Ascending aorta (tissue), 1 donor: ENCODE data around the gene EDN1.

- PRO-cap = no peak
These were observed 31.3 kb upstream of the ADTRP start for GRCh38 chr6:11809810-11810419.

- PRO-cap = no peak
These were observed 80.8 kb upstream of the HIVEP1 start for GRCh38 chr6:11931008-11931971.

GRCh38 chr6:11975314-11976009 is 36.6 kb upstream of the HIVEP1 start:
- PRO-cap = no peak

- PRO-cap = no peak
These were observed 3.1 kb upstream of the HIVEP1 start for GRCh38 chr6:12008958-12009465.

DNA sequence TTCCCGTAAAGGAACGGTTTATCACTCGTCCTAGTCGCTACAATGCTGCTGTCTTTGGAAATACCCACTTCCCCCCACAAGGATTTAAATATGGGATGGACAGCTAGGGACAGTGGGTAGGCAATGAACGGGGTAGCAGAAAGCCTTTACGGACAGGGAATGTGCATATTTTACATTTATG is 1.1 kb downstream of the HIVEP1 start:
- PRO-cap = no peak

GRCh38 chr6:12121063-12121808 is 109.1 kb downstream of the HIVEP1 start:
- PRO-cap = no peak

- PRO-cap = no peak
These were observed 13.8 kb upstream of the EDN1 start for GRCh38 chr6:12276226-12276939.

DNA sequence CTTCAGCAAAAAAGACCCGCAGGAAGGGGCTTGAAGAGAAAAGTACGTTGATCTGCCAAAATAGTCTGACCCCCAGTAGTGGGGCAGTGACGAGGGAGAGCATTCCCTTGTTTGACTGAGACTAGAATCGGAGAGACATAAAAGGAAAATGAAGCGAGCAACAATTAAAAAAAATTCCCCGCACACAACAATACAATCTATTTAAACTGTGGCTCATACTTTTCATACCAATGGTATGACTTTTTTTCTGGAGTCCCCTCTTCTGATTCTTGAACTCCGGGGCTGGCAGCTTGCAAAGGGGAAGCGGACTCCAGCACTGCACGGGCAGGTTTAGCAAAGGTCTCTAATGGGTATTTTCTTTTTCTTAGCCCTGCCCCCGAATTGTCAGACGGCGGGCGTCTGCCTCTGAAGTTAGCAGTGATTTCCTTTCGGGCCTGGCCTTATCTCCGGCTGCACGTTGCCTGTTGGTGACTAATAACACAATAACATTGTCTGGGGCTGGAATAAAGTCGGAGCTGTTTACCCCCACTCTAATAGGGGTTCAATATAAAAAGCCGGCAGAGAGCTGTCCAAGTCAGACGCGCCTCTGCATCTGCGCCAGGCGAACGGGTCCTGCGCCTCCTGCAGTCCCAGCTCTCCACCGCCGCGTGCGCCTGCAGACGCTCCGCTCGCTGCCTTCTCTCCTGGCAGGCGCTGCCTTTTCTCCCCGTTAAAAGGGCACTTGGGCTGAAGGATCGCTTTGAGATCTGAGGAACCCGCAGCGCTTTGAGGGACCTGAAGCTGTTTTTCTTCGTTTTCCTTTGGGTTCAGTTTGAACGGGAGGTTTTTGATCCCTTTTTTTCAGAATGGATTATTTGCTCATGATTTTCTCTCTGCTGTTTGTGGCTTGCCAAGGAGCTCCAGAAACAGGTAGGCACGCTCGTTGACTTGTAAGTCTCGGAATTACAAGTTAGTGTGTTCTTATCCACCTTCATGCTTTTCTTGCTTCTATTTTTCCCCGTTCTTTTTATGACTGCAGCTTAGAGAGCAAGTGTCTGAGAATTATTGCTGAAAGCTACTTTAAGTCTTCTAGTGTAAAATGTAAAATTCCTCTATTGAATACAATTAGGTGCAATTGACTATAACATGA is at the start of gene EDN1:
EDN1 (plus strand) TSS at position 577 of the 1,129 bp plus-strand sequence.
- PRO-cap = unidirectional peak, minus-strand start at position 651 of the sequence; unidirectional peak, minus-strand start at position 685 of the sequence

- PRO-cap = no peak
These were observed 1.3 kb downstream of the EDN1 start for GRCh38 chr6:12291521-12291807.

DNA sequence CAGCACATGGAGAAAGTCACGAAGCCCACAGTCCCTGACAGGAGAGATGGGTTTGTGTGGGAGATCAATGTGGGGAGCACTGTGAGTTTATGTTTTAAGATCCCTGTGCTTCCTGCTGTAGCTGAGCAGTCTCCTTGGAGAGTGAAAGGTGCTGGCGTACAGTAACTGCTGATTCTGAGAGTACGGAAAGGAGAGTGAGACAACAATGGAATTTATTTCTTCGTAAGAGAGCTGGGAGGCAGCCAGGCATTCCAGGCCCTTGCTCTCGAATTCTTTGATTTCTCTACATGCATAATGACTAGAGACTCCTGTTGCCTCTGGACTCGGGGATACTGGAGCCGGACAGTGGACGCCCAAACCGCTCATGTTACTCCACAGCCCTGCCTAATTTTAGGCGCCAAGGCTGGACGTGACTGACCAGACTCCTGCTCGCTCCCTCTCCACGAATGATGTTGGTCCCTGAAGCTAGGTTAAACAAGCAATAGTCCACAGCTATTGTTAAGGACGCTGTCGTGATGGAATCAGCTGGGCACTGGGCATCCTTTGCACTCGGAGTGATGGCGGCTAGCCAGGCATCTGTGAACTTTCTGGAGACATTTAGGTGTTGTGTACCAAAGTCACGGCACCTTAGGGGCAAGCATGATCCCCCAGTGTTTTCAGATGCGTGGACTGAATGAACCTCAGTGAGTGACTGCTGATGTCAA is 130.9 kb upstream of the PHACTR1 start:
- PRO-cap = no peak

DNA sequence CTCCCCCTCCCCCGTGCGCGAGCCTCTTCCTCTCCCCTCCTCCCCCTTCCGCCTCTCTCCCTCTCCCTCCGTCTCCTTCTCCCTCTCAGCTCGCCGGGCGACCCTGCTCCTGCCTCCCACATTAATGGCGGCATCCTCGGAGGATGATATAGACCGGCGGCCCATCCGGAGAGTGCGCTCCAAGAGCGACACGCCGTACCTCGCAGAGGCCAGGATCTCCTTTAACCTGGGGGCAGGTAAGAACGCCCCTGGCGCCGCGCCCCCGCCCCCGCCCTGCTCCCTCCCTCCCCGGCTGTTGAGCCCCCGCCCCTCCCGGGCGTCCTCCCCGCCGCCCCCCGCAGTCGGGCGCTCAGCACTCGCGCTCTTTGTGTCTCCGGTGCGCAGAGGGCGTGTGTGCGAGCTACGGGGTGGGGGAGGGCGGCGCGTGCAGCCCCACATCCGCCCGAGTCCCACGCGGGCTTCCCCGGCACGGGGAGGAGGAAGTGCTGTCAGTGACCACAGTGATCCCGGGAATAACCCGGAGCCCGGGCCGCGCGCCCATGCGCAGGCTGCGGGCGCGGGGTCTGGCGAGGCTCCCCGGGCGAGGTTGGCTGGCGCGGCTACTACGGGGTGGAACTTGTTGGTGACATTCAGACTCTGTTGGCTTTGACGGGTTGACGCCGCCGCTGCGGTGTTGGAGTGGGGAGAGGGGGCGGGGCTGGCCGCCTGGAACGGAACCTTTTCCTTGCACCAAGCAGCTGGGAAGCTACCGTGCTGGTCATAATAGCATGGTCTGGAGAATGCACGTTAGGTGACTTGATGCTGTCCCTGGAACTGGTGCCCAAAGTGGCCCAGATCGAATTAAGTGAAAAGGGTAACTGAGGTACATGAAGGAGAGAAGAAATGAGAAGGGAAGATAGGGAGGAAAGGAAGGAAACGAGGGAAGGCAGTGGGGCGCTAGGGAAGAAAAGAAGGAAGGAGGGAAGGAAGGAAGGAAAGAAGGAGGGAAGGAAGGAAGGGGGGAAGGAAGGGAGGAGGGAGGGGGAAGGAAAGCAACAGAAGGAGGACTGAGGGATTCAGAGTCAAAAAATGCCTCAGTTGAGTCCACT is 33.3 kb downstream of the PHACTR1 start:
- PRO-cap = no peak

DNA sequence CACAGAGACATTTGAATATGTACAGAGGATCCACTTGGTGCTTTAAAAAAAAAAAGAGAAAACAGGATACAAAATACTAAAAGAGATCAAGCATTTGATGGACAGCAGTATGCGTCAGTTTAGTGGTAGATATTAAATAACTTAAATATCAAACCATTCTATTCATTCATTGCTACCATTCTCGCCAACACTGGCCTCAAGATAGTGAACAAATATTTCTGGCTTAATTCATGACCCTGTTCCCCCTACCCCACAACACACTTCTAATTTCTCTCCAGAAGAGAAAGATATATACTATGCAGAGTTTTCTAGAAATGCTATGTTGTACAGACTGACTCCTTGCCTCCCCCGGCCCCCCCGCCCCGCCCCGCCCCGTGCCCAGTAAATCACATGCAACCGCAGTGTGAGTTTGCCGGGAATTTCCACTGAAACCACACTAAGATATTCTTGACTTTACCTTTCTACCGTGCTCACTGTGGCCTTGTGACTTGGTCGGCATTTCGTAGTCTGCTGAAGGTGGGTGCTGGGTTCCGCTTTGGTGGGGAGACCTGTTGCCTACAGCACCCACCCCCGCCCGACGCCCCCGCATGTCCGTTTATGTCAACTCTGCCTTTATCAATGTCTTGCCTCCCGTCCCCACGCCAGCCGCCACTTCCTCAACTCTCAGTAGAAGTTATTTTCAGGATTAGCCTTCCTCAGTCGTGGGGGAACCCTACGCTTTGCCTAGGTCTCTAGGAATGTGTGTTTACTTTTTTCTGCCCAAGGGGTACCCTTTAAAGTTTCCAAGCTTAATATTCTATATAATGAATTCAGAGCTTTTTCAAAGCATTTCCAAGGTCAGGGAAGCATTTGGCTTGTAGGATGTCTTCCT is 54.6 kb downstream of the TBC1D7 start:
- PRO-cap = no peak

- PRO-cap = no peak
These were observed 52.8 kb downstream of the TBC1D7 start for GRCh38 chr6:13275454-13275999.

GRCh38 chr6:13299216-13300496 is 28.7 kb downstream of the TBC1D7 start:
- PRO-cap = no peak

GRCh38 chr6:13364149-13364690 is 35.9 kb upstream of the TBC1D7 start:
- PRO-cap = no peak

GRCh38 chr6:13419299-13420348 is 67.8 kb downstream of the GFOD1 start:
- PRO-cap = no peak

GRCh38 chr6:13425512-13425855 is 61.9 kb downstream of the GFOD1 start:
- PRO-cap = no peak

DNA sequence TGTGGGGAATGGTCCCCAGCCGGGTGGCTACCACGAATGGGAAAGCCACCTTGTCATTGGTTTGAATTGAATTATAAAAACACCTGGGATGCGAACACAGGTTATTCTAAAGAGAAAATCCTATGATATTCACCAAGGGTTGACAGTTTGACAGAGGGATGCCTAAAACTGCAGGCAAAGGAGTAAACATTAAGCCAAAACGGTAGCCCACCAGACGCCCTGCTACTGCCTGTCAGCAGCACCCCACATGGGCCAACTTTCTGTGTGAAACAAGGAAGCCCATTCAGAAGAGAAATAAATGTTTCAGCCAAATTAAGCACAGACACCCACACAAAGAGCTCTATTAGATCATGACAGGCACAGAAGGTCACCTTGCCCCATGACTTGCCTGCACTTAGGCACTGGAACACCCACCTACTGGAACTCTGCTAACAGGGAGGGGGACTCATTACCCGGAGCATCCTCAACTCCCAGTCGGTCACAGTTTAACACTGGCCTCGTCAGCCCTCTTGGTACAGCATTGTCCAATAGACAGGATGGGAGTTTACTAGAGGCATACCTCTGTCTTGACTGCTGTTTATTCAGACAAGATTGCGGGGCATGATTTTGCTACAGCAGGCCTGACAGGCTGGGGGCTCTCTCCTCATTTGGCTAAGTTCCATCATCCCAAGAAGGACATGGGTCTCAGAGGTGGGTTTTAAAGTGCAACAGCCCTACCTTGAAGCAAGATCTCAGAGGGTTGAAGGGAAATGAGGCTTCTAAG is 31.8 kb downstream of the GFOD1 start:
- PRO-cap = no peak

DNA sequence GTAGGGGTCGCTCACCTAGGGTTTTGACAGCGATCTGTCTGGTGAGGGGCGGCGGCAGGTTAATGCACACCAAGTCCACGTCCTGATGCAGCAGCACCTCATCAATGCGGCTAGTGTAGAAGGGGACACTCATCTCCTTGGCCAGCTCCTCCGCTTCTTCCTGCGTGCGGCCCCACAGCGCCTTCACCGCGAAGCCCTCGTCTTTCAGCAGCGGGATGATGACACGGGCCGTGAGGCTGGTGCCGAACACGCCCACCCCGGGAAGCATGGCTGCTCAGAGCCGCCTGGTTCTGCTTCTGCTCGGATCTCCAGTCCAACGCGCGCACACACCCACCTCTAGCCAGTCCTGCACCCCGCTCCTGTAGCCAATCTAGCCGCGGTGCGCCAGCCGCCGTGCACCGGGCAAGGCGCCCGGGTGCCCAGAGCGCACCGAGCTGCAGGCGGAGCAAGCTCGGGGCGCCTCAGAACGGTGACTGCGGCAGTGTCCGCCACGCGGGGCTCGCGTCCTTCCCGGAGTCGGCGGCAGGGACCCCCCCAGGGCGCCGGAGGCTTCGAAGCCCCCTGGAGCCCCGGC is 690 bp downstream of the GFOD1 start:
- PRO-cap = unidirectional peak, plus-strand start at position 515 of the sequence

GRCh38 chr6:13559946-13560349 is 14.5 kb upstream of the SIRT5 start:
- PRO-cap = no peak